Cardiac ventricle fibroblast (primary cell): ENCODE data around the genes ACSS2 and EIF6.

DNA sequence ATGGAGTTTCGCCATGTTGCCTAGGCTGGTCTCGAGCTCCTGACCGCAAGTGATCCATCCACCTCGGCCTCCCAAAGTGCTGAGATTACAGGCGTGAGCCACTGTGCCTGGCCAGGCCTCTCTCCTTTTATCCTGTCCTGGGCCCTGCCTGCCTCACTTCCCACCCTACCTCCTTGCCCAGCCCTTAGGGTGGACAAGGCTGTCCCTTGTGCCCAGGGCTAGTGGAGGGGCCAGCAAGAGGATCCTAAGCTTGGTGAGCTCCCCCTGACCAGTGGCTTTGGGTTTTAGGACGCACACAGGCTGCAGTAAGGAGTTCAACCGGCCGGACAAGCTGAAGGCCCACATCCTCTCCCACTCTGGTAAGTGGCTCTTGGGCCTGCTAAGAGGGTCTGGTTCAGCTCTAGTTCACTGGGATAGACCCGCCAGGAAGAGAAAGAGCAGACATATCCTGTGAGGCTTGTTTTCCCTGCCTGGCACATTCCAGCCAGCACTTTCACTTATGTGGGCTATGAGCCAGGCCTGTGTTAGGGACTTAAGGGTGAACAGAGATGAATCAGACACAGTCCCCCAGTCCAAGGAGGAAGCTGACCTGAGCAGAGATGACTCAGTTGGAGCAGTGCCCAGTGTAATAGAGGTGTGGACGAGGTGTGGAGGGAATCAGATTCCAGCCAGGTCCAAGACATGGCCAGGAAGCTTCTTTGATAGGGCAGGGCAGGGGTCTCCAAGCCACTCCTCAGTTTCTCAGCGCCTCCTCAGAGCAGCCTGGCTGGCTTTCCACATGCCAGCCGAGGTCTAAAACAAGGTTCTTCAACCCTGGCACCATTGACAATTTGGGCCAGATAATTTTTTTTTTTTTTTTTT lies 21.7 kb upstream of the CHMP4B start:
- RAMPAGE, long total RNA, result no peak

DNA sequence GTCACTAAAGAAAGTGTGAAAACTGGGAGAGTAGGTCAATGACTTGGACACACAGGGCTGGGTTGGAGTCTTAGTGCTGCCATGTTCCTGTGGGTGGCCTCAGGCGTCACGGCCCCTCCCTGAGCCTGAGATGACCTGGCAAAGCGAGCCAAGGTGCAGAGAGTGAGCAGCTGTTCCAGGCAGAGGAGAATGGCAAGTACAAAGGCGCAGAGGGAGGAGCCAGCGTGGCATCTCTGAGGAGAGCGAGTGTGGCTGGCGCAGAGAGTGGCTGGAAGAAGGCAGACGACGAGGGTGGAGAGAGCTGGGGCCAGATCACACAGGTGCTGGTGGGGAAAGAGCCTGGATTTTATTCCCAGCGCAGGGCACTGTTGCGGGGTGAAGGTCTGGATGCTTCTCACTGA lies 20.6 kb upstream of the CHMP4B start:
- RAMPAGE, long total RNA, result no peak

DNA sequence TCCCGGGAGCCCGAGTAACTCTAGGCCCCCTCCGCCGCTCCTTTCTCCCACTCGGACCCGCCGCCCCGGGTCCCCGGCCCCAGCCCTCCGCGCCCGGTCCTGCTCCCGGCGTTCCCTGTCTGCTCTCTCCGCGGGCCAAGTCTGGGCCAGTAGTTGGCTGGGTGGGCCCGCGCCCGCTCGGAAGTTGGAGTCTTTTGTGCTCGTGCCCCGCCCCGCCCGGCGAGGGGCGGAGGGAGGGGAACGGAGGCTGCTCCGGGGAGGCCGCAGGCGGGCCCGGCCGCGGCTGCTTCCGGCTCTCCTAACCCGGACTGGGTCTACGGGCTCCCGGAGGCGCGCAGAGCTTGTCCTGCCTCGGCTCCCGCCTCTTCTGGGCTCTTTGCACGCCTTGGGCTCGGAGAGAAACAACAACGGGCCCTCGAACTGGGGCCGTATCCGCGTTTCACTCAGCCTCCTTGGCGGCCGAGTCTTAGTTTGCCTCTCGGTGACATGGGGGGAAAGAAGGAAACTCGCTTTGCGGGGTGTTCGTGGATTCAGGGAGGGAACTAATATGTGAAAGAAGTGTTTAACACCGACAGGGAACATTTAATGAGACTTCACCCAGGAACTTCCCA lies 654 bp downstream of the RALY start:
- RAMPAGE, long total RNA, result no peak

- RAMPAGE, long total RNA, result no peak
These were observed 2.3 kb downstream of the RALY start for GRCh38 chr20:33995911-33996487.

DNA sequence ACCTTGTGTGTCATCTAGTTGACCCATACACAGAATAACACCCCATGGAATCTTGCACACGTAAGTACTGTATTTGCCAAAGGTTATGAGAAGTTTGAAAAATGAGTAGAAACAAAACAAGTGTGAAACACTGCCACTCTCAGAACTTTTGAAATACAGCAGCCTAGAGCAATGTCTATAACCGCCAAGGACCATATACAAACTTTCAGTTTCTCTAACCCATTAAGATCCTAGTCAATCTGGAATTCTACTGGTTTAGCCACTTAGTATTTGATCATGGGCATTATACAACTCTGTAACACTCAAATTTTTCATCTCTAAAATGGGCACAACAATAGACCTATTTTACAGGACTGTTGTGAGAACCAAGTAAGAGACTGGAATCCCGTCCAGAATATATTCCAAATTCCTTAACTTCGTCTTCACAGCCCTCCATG lies 1.3 kb downstream of the EIF2S2 start:
- RAMPAGE, long total RNA, result no peak

GRCh38 chr20:34458633-34459358 lies 57.4 kb upstream of the DYNLRB1 start:
- RAMPAGE, long total RNA, result no peak

GRCh38 chr20:34553466-34554074 lies 4.9 kb upstream of the MAP1LC3A start:
- RAMPAGE, long total RNA, result no peak

DNA sequence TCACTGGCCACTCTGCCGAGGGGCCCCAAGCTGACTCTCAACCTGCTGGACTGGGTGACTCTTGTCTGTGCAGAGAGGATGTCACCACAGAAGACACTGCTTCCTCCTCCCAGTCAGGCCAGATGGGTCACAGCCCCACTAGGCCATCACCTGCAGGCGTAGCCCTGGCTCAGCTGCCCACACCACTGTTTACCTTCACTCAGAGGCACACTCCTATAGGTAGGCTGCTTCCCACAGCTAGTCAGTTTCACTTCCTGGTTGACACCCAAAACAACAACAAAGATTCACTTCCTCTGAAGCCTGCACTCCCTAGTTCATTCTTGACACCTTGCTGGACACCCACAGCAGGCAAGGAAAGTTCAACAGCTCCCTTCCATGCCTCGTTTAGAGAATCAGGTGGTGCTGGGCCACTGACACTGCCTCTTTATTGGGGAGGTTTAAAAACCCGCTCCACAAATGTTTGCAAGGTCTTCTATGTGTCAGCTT lies 21.8 kb downstream of the MAP1LC3A start:
- RAMPAGE, long total RNA, result no peak

- RAMPAGE, long total RNA, result no peak
These were observed 338 bp upstream of the TP53INP2 start for GRCh38 chr20:34703793-34704219.

GRCh38 chr20:34714309-34715020 lies 10.3 kb downstream of the TP53INP2 start:
- RAMPAGE, long total RNA, result no peak

- RAMPAGE, long total RNA, result no peak
These were observed 45.4 kb downstream of the TP53INP2 start for GRCh38 chr20:34749484-34750032.

DNA sequence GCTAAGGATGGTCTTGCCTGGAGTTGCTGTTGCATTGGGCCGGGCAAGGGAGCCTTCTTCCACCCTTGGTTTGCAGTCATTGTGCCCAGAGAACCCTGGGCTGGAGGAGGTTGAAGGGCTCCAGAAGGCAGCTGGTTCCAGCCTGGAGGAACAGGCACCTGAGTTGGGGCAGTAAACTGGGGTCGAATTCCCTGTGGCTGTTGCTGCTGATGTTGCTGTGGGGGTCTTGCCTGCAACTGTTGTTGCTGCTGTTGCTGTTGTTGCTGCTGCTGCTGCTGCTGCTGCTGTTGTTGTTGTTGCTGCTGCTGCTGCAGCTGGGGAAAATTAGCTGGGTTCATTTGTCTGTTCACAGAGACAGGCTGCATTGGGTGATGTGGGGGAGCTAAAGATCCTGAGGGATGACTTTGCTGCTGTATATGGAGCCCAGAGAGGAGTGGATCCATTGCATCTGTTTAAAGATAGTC lies 53.5 kb downstream of the TP53INP2 start:
- RAMPAGE, long total RNA, result no peak

GRCh38 chr20:34824562-34824697 lies 1.0 kb downstream of the NCOA6 start:
- RAMPAGE, long total RNA, result no peak

DNA sequence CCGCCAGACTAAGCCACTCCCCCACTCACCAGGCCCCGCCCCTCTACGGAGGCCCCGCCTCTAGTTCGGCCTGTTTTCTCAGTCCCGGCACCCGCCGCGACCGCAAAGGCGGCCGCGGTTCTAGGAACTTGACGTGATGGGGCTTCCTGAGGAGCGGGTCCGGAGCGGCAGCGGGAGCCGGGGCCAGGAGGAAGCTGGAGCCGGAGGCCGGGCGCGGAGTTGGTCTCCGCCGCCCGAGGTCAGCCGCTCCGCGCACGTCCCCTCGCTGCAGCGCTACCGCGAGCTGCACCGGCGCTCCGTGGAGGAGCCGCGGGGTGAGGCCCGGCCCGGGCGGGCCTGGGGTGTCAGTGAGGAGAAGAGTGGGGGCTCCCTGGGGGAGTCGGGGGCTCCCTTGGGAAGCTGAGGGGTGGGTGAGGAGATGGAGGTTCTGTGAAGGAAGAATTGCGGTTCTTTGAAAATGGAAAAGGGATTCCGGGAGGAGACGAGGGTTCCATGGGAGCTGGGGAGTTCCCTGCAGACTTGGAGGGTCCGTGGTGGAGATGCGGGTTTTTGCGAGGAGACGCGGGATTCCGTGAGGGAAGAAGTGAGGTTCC lies at the start of gene ACSS2:
Gene ACSS2, plus strand, starts transcription at position 103 of the 593 bp plus-strand sequence.
- RAMPAGE, long total RNA, result no peak

- RAMPAGE, long total RNA, result no peak
These were observed 38.7 kb downstream of the GSS start for GRCh38 chr20:34916825-34917294.

GRCh38 chr20:34983780-34984473 lies 28.3 kb downstream of the MYH7B start:
- RAMPAGE, long total RNA, result no peak

DNA sequence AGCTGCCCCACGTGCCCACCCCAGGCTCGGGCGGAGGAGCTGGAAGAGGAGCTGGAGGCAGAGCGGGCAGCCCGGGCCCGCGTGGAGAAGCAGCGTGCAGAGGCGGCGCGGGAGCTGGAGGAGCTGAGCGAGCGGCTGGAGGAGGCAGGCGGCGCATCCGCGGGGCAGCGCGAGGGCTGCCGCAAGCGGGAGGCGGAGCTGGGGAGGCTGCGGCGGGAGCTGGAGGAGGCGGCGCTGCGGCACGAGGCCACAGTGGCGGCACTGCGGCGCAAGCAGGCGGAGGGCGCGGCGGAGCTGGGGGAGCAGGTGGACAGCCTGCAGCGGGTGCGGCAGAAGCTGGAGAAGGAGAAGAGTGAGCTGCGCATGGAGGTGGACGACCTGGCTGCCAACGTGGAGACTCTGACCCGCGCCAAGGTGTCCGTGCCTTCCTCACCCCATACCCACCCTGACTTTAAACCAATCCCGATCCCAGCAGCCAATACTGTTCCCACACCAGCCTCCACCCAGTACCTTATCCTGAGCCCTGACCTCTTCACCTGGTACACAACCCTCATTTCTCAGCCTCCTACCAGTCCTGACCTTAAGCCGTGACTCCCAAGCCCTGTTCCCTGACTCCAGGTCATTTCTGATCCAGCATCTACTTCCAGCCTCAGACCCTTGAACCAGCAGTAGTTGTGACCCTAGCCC lies 41.7 kb downstream of the MYH7B start:
- RAMPAGE, long total RNA, result no peak

DNA sequence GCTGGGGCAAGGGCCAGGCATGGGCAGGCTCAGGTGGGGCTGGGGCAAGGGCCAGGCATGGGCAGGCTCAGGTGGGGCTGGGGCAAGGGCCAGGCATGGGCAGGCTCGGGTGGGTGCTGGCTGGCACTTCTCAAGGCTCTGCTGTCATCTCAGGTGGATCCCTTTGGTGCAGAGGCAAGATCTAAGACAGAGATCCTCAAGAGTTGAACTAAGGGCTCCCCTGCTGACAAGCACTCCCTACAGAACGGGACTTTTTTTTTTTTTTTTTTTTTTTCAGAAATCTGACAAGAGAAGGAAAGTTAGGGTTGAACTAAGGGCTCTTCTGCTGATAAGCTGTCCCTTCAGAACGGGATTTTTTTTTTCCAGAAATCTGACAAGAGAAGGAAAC lies 24.9 kb downstream of the MMP24OS start:
- RAMPAGE, long total RNA, result no peak

- RAMPAGE, long total RNA, result no peak
These were observed at the start of gene EIF6 for GRCh38 chr20:35284110-35285145. TSS of gene EIF6 (minus strand) at chr20:35284772.

- RAMPAGE, long total RNA, result no peak
These were observed 25.4 kb downstream of the C20orf173 start for GRCh38 chr20:35503916-35504629.